Type B pancreatic cell (in vitro differentiated cells): ENCODE measurements around the gene MAFF.

- PRO-cap = no peak
These were observed 5.7 kb downstream of the EIF3L start for GRCh38 chr22:37854889-37855386.

DNA sequence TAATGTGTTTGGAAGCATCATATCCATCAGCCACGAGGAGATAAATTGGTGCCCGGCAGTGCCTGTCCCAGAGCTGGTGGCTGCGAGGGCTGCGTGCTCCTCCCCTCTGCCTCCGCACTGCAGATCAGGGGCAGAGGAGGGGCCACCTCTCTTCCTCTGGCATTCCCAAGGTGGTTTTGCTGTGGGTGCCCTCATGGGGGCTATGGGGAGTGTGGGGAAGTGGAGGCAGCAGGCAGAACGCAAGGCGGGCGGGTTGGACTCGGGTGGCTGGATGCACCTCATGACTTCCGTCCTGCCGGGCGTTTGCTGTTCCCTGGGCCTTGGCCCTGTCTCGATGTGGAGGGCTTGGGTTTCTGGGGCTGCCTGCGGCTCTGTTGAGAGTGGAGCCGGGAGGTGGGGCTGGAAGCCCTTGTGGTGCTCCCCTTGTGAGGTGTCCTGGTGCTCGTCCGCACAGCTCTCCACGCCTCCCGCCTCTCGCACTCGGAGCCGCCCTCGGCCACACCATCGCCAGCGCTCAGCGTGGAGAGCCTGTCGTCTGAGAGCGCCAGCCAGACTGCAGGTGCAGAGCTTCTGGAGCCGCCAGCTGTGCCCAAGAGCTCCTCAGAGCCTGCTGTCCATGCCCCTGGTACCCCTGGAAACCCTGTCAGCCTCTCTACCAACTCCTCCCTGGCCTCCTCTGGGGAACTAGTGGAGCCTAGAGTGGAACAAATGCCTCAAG lies 21.0 kb downstream of the MICALL1 start:
- PRO-cap = no peak

GRCh38 chr22:37933772-37934267 lies 19.6 kb downstream of the C22orf23 start:
- PRO-cap = no peak

- PRO-cap = no peak
These were observed 2.8 kb downstream of the SOX10 start for GRCh38 chr22:37981523-37981945.

DNA sequence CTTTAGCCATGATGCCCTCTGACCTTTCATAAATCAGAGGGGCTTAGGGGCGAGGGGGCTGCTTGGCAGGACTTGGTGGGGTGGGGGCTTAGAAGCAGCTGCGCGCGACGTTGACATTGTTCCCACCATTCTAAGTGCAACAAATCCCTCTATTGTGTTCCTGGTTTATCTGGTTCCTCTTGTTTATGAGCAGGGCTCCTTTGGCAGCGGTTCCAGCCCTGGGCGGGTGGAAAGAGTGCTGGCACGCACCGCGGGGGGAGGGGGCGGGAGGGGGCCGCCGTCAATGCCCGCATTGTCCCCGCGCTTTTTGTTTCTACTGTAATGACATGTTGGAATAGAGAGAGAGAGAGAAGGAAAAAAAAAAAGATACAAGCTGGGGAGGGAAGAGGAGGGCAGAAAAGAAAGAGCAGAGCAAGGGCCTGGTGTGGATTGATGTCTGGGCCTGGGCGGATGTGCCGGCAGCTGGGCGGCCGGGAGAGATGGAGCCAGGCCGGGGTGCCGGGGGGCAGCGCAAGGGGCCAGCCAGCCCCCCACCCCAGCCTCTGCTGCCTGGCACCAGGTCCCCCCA lies 32.2 kb upstream of the SOX10 start:
- PRO-cap = no peak

DNA sequence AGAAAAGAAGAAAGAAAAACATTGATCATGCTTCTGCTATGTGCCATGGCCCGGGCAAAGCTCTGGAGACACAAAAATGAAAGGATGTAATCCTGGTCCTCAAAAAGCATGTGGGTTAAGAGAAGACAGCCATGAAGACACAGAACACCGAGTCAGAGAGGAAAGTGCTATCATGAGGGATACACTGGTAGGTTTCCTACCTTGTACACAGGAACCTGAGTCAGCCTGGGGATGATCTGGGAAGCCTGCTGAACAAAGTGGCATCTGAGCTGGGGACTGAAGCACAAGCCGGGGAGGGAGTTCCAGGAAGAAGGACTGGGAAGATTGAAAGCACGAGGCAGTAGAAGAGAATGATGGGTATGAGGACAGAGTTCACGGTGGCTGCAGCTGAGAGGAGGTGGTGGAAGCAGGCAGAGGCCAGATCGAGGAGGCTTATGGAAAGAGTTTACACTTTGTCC lies 9.9 kb upstream of the MAFF start:
- PRO-cap = no peak

- PRO-cap = bidirectional peak, plus-strand start at chr22:38201994, minus-strand start at chr22:38201728
These were observed at the start of gene MAFF for GRCh38 chr22:38201394-38202314. Gene MAFF (plus strand): TSS chr22:38201994.

GRCh38 chr22:38287948-38288398 lies 15.2 kb upstream of the TMEM184B start:
- PRO-cap = no peak

DNA sequence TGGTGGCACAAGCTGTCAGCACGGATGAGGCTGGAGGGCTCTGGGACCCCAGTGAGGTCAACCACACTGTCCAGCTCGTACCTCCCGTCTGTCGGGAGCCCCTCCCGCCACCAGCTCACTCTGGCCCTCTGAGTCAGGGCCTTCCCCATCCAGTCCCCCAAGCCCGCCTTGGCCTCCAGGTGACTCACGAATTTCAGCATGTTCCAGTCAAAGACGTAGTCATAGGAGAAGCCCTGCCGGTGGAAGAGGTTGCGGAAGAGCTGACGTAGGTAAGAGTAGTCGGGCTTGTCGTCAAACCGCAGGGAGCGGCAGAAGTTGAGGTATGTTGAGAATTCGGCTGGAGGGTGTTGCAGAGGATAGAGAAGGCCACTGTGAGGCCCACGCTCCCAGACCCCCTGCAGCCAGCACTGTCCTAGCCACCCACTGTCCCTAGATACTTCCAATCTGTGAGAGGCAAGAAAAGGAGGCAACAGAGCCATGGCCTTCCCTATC lies 18.6 kb downstream of the CSNK1E start:
- PRO-cap = bidirectional peak, plus-strand start at position 389 of the sequence, minus-strand start at position 130 of the sequence

GRCh38 chr22:38316426-38316644 lies 898 bp downstream of the CSNK1E start:
- PRO-cap = no peak

DNA sequence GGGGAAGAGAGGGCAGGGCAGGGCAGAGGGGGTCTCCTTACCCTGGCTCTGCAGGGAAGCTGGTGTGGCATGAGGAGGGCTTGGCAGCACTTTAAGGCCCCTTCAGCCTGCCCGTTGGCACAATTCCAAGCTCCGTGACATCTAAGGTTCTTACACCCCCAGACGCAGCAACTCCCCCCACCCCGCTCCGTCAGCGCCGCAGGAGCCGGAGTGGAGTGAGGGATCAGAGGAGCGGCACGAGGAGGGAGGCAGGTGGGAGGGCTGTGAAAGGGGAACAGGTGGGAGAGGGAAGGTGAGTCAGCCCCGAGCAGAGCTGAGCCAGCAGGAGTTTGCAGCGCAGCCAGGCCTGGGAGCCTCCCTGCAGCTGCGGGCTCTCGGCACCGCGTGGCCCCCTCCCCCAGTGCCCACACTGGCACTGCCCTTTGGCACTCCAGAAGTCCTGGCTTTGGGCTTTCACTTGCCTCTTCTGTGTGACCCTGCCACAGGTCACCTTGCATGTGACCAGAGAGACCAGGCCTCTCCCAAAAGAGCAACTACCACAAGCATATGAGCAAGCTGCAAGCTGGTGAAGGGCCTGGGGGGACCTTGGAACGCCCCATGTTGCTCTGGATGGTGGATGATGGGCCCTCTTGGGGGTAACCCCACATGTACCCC lies 32.0 kb downstream of the KCNJ4 start:
- PRO-cap = no peak

DNA sequence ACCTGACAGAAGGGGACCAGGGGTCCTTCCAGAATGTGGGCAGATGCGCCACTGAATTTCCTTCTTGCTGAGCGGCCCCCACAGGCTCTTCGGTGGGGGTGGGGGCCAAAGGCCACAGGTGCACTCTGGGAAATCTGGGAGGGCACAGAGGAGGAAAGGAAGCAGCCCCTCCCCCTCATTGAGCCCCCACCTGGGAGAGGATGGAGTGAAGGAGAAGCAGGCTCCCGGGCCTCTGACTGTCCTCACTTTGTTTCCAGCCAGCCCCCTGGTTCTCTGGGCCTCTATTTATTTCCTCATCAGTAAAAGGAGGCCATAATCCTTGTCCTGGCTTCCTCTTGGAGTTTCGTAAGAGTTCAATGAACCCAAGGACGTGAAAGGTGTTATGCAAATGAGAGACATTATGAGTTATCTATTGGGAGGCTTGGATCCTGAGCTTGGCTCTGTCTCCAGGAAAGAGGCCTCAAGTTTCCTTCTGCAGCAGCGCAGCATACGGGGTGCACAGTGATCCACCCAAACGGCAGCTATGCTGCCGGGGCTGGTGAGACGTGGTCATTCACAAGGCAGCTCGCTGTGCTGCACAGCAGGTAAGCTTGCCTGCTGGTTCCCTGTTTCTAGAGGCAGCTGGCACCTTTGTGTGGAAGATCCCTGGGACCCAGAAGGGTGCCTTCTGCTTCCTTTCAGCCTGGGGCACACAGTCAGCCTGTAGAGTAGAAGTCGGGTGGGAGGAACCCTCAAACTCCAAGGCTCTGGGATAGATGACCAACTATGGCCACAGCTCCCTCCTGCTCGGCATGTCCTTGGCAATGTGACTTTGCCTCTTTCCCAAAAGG lies 30.9 kb downstream of the KCNJ4 start:
- PRO-cap = no peak

GRCh38 chr22:38482595-38483180 lies 14.8 kb downstream of the KDELR3 start:
- PRO-cap = no peak

DNA sequence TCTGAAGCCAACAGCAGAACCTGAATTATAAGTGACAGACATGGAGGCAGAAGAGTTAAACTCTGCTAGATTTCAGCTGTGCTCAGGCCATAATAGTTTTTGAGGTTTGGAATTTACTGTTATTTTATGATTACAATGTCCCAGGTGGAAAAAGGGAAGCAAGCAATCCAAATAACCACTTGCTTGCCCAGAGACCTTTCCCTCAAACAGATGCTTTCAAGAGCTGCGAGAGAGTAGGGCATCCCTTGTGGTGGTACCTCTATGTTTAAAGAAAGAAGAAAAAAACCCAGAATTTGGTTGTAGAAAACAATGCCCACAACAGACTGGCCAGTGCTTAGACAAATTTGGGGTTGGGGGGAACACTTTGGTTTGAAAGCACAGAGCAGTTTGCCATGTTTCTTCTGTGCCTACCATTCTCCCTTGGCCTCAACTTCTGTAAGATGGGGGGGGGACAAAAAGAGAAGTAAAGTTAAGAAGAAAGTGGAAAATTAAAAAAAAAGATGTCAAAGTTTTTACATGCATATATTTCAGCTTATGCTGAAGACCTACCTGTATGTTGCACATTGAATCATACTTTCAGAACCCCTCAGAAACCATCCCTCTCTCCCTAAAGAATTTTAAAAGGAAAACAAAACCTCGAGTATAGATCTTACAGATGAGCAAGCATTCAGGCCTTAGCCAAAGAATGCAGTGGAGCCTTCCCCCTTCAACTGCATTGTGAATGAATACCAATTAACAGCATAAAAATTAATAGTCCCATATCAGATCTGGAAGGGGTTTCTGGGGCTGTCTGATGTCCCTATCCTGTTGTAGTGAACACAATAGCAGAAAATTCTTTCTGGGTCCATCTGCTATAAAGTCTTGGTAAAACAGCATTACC lies 16.1 kb downstream of the KDELR3 start:
- PRO-cap = no peak

DNA sequence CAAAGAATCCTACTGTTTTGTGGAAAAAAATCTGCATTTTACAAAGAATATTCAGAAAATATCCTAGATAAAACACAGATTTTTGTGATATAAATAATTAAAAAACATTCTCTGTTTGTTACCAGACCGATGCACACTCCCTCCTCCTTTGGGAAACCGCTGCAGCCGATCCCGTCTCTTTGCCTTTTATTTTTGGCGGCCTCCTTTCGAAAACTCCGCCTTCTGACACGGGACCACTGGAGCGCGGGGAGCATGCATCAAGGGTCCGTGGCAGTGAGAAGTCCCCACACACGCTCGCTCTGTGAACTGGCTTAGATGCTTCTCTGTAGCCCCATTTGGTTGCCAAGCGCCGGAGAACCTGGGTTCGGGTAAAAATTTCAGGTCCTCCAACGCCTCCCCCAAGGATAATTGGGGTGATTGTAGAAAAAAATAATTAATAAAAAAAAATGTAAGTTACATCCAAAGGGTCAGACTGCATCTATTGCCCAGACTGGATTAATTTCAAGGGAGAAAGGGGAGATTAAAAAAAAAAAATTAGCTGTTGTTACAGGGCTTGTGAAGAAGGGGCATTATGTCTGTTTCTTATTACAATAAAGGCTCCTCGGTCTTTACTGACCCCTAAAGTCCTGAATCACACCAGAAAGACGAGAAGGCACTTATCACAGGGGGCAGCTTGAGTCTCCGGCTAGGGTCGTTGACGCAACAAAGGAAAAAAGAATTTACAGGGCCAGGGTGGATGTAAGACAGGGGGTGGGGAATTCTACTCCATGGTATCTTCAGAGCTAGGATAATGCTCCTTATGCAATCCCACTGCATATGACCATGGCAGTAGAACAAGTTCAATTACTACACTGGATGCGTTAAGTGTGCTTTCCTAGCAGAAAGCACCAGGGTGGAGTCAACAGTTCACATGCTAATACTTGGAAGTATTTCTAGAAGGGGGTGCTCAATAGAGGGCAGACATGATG lies 16.7 kb downstream of the DDX17 start:
- PRO-cap = unidirectional peak, minus-strand start at position 298 of the sequence

DNA sequence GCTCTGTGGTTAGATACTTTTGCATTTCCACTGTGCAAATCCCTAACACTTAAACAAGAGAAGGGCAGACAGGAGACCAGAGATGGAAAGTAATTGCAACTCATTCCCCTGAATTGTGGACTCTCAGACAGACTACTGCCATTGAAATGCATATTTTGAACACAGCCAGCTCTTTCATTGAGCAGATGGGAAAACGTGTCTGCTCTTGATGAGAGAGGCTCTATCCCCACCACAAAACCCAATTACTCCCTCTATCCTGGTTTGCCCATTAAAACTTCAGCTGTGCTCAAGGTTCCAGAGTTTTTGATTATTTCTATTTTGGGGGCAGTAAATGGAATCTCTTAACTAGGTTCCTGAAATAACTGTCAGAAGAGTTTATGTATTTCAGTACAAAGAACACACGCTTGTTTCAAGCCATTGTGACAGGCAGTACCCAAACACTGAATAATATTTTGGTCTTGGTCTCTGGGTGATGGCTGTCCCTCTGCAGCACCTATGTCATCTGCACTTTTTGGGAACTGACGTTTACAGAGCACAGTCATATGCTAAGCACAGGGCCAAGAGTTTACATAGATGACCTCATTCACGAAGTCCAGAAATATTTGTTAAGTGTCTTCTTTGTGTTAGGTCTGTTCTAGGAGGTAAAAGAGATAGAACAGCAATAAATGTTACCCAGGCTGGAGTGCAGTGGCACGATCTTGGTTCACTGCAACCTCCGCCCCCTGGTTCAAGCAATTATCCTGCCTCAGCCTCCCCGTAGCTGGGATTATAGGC lies 41.6 kb downstream of the FAM227A start:
- PRO-cap = no peak

- PRO-cap = bidirectional peak, plus-strand start at chr22:38657485, minus-strand start at chr22:38657267
These were observed 745 bp downstream of the CBY1 start for GRCh38 chr22:38657168-38657597.

- PRO-cap = no peak
These were observed 5.8 kb downstream of the TOMM22 start for GRCh38 chr22:38687170-38688267.

GRCh38 chr22:38731878-38732829 lies 23.6 kb downstream of the SUN2 start:
- PRO-cap = no peak

GRCh38 chr22:38734433-38735273 lies 21.1 kb downstream of the SUN2 start:
- PRO-cap = no peak